ENCODE results near the genes RBBP8NL and COL9A3.

GRCh38 chr20:62389885-62390415, 3.0 kb downstream of the RPS21 start:
- PRO-cap, 10 experiments: no peak in any of the 10 experiments

DNA sequence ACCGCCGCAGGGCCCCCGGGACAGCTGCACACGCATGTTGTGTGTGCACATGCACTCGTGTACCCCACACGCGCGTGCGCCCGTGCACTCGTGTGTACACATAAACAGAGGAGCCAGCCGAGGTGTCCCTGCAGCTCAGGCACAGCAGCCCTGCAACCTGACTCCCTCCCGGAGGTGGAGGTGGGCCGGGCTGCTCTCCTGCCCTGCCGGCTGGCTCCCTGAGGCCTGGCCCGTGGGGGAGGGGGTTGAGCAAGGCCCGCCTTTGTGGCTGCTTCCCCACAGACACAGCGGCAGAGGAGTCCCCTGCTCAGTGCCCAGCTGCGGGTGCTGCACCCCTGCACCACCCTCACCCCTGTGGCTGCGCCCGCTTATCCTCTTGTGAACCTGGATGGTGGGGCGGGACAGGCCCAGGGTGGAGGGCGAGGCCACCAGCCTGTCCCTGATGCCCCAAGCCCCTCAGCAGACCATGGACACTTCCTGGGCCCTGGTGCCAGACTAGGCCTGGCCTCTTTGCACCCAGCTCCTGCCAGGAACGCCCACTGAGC, 550 bp downstream of the RBBP8NL start:
- PRO-cap, 10 experiments: peak in 4 of 10 experiments; most common plus-strand start position 279 of the sequence (in 3); most common minus-strand start position 171 of the sequence (in 1)

DNA sequence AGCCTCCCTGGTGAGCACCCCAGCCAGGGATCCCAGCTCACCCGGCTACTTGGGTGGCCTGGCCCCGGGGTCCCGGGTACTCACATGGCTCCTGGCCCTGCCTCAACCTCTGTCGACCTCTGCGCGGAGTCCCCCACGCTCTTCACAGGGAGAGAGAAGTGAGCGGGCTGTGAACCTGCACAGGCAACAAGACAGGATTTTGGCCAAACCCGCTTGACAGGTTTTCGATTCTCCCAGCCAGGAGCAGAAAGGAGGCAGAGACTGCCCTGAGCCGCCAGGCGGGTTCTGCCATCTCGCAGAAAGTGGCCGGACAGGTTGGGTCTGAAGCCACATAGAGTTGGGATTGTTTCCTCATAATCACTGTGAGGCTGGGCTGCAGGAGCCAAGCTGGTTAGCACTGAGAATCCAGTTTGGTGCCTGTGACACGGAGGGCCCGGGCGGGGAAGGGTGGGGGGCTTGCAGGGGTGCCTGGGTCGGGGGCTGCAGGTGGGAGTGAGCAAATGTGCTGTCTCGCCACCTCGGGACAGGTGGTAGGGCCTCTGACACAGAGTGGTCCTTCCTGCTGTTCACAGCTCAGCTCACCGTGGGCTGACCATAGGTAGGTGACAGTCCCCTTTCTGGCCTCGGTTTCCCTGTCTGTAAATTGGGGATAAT, at the start of gene RBBP8NL:
Gene RBBP8NL (minus strand): TSS at position 164 of the 654 bp plus-strand sequence.
- PRO-cap, 10 experiments: peak in 5 of 10 experiments; most common plus-strand start position 360 of the sequence (in 3); most common minus-strand start position 144 of the sequence (in 3)

DNA sequence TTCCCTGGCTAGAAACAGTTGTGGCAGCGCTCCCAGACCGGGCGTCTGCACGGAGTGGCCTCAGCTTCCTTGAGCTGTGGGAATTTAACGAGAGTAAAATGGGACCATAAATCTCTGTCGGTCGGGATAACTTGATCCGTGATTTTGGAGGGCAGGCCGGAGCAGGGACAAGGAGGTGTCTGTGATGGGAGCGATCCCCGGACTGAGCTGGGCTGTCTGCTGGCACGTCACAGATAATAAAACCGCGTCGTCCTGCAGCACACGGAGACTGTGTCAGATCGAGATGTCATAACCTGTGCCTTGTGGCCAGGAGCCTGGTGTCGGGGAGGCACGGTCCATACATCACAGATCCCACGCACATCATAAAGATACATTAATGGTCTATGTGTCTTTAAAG, 6.4 kb upstream of the RBBP8NL start:
- PRO-cap, 10 experiments: no peak in any of the 10 experiments

DNA sequence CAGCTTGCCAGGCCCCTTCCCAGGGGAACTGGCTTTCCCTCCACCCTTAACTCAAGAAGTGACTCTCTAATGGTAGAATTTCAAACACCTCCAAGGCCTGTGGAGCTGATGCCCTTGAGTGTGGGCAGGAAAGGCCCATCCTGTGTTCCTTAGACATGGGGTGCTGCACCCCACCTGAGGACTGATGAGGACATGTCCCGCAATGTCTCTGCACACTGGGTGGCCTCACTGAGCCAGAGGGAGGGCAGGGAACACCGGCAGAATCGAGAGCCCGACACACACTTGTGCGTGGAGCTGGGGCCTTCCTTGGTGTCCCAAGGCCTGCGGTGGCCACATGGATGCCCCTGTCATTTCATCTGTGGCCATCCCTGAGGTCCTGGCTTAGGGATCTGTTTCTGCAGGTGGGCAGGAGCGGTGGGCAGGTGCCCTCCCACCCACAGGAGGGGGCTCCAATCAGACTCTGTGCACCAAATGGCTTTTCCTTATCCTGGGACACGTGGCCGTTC, 82.8 kb upstream of the SLCO4A1 start:
- PRO-cap, 10 experiments: no peak in any of the 10 experiments

DNA sequence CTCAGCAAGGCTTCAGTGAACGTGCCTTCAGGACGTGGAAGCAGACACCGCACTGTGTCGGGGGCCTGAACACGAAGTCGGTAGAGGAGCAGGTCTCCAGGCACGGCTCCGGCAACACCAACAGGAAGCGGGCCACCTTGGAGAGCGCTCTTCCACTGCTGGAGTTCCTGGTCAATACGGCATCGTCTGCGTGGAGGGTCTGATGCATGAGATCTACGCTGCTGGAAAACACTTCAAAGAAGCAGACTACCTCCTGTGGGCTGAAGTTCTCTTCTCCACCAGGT, 69.3 kb upstream of the SLCO4A1 start:
- PRO-cap, 10 experiments: no peak in any of the 10 experiments

DNA sequence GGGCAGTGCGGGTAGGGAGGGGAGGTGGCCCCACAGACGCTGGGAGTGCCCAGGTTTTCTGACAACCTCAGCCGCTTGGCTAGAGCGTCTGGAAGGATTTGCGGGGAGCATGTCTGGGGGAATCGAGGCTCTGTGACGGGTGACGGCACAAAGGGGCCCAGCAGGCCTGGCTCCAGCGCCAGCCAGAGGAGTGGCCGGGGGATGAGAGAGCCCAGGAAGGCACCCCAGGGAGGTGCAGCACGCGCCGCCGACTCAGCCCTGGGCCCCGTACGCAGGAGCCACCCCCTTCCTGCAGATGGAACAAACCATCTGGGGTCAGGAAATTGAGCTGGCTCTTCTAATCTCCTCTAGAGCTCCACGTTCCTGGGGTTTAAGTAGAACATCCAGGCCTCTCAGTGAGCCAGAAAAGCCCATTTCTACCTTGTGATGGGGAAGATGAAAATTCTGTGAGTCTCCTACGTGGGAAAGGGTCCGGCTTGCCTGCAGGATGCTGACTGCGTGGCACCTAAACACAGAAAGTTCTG, 5.8 kb upstream of the SLCO4A1 start:
- PRO-cap, 10 experiments: no peak in any of the 10 experiments

GRCh38 chr20:62703494-62703806, 5.2 kb upstream of the NTSR1 start:
- PRO-cap, 10 experiments: peak in 3 of 10 experiments; most common plus-strand start chr20:62703694 (in 2)

DNA sequence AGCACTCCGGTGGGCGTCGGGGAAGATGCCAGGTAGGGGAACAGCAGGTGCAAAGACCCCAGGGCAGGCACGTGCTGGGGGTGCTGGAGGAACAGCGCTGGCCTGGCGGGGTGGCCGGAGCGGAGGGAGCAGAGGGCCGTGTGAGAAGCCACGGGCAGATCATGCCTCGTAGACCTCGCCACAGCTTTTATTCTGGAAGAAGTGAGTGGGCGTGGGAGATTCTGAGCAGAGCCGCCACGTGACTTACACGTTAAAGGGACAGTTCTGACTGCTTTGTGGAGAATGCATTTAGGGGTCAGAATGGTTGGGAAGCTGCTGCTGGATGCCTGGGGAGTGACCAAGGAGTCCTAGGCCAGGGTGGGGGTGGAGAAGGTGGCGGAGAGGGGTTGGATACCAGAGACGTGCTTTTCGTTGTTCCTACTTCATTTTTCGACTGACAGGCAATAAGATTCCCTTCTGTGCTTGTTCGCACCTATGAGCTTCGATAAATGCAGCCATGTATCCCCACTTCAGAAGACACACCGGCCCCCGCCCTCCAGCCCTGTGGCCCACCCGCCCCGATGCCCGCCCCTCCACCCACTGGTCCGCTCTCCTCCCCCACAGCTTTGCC, 9.5 kb downstream of the NTSR1 start:
- PRO-cap, 10 experiments: no peak in any of the 10 experiments

DNA sequence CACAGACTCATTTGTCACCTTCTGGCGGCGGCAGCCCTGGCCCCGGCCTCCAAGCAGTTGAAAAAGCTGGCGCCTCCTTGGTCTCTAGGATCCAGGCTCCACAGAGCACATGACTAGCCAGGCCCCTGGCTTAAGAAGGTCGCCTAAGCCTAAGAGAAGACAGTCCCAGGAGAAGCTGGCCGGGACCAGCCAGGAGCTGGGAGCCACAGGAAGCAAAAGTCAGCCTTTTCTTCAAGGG, 35.0 kb upstream of the MRGBP start:
- PRO-cap, 10 experiments: peak in 2 of 10 experiments; most common minus-strand start position 86 of the sequence (in 2)

DNA sequence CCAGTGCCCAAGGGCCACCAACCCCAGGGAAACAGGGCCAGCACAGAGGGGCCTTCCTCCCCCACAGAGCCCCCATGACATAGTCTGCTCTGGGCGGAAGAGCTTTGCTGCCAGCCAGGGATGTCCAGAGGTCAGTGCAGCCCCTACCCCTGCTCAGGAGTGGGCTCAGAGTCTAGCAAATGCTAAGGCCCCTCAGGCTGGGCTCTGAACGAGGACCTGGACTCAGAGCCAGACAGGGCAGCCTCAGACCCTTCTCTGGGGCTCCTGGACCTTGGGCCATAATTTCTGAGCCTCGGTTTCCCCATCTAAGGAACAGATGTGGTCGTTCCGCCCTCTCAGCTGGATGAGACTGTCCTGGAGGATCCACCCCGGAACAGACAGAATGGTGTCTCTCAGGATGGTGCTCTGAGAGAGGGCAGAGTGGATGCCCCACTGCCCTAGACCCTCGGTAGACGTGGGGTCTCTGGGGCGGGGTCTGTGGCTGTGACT, 34.3 kb upstream of the MRGBP start:
- PRO-cap, 10 experiments: peak in 1 of 10 experiments; most common plus-strand start position 202 of the sequence (in 1)

- PRO-cap, 10 experiments: no peak in any of the 10 experiments
These were observed 23.2 kb upstream of the MRGBP start for GRCh38 chr20:62772976-62773595.

DNA sequence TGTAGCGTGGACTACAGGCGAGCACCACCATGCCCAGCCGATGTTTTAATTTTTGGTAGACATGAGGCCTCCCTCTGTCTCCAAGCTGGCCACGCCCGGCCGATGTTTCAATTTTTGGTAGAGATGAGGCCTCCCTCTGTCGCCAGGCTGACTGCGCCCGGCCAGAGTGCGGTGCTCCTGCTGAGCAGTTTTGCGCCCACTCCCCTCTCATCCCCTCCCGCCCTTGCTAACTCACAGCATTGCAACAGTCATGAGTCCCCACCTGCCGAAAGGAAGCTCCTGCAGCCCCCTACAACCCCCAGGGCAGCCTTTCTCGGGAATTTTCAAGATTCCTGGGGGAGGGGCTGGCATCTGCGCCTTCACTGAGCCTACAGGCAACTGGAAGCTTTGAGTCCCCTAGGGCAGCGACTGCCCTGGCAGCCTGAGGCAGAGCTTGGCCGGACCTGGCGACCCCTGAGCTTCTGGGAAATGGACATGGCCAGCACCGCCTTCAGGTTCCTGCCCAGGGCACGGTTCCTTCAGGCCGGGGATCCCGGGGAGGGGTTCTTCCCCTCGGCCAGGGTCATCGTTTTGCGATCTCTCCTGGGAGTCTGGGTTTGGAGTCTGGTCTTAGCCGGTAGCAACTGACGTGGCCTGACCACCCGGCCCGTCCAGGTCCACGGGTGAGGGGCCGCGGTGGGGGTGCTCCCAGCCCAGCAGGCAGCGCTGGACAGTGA, 868 bp upstream of the COL9A3 start:
- PRO-cap, 10 experiments: no peak in any of the 10 experiments

DNA sequence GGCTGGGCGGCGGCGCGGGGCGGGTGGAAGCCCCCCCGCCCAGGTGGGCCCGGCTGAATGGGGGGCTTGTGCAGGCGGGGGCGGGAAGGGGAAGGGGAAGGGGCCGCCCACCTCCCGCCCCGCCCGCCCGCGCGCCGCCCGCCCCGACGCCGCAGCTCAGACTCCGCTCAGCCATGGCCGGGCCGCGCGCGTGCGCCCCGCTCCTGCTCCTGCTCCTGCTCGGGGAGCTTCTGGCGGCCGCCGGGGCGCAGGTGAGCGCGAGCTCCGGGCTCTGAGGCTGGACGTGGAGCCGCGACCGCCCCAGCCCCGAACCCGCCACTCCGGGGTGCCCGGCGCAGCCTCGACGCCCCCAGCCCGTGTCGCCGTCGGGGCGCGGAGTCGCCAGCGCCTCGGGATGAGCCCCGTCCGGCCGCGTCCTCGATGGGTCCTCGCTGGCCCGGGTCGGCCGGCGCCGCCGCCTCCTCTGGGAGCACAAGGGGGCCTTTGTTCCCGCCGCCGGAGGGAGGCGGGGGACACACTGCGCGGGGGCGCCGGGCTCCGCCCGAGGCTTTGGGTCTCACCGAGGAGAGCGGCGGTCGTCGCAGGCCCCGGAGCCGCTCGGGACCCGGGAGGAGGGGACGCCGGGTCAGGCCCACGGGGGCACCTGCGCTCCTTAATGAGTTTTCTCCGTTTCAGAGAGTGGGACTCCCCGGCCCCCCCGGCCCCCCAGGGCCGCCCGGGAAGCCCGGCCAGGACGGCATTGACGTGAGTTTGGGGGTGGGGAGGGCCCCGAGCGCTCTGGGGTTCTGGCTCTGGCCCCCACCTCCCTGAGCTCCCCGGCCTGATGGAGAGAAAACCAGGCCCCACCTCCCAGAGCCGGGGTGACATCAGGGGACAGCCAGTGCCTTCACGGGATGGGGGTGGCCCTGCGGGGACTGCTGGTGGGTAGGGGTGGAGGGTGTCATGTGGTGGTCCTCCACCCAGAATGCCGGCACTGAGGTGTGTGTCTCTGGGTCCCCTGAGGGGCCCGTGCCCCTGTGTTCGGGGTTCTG, at the start of gene COL9A3:
Gene COL9A3 (plus strand): TSS at position 159 of the 1,031 bp plus-strand sequence.
- PRO-cap, 10 experiments: peak in 4 of 10 experiments; most common plus-strand start position 159 of the sequence (in 3); most common minus-strand start position 165 of the sequence (in 1)

DNA sequence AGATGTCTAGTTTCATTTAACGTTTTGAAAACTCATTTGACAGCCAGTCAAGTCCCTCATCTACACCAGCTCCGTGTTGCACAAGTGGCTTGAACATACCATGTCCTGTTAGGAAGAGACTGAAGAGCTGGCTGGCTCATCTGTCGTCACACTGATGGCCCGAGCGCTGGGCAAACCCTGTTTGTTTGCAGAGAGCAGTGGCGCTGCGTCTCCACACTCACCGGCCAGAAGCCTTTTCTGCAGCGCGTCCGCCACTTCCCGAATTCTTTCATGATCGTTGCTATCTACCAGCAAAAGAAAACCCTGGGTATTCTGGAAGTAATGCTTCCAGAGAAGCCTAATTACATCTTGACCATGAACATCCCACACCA, 10.6 kb upstream of the TCFL5 start:
- PRO-cap, 10 experiments: peak in 2 of 10 experiments; most common plus-strand start position 227 of the sequence (in 1); most common minus-strand start position 156 of the sequence (in 2)

DNA sequence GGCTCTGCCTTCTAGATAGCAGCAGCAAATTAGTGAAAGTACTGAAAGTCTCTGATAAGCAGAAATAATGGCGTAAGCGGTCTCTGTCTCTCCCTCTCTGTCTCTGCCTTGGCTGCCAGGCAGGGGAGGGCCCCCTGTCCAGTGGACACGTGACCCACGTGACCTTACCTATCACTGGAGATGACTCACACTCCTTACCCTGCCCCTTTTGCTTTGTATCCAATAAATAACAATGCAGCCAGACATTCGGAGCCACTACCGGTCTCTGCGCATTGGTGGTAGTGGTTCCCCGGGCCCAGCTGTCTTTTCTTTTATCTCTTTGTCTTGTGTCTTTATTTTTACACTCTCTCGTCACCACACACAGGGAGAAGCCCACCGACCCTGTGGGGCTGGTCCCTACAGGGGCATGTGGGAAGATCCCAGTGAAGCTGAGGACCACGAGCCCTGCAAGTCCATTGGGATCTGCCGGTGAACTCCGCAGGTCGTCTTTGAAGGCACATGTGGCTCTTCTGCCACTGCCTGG, 12.6 kb upstream of the TCFL5 start:
- PRO-cap, 10 experiments: peak in 3 of 10 experiments; most common plus-strand start position 232 of the sequence (in 2); most common minus-strand start position 99 of the sequence (in 2)

GRCh38 chr20:62894866-62895290, 31.4 kb downstream of the DIDO1 start:
- PRO-cap, 10 experiments: peak in 1 of 10 experiments; most common minus-strand start chr20:62894920 (in 1)

DNA sequence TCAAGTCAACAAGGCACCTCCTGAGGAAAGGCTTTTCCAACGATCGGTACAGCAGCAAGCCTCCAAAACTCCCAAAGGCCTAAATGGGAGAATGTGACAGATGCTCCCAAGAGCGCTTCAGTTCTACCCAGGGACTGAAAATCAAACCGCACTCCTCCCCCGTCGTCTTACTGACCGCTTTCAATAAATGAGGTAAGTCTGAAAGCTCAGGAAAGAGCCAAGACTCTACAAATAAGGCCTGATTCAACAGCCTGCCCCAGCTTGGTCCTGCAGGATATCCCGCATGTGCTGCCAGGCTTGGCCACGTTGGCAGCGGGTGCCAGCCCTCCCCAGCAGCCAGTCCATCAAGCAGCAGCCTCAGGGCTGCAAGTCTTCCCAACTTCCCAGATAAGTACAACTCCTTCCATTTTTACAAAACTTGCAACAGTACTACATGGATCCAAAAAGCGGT, 28.3 kb downstream of the DIDO1 start:
- PRO-cap, 10 experiments: no peak in any of the 10 experiments

GRCh38 chr20:62901262-62901868, 24.9 kb downstream of the DIDO1 start:
- PRO-cap, 10 experiments: peak in 1 of 10 experiments; most common minus-strand start chr20:62901395 (in 1)

DNA sequence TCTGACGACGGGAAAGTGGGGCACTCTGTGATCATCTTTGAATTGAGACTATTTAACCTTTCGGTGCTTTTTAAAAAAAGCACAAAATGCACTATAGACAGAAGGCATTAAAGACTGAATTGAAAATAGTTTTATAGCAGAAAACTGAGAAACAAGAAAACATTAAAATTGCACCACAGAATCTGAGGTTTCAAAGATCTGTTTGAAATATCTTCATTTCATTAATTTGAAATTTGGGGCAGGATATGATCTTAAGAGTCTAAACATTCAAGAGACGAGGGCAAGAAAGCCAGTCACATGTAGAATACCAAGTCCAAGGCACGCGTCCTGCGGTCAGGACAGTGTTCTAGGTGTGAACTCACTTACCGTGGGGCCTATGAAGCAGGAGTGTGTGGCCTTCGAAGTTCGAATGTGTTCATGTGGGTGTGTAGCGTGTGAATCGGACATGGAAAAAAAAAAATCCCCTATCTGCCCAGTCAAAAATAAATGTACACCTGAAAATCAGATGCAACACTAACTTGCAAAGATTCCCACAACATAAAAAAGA, 21.3 kb downstream of the DIDO1 start:
- PRO-cap, 10 experiments: no peak in any of the 10 experiments